ENCODE data around the genes TMEM50B and KCNE1.

DNA sequence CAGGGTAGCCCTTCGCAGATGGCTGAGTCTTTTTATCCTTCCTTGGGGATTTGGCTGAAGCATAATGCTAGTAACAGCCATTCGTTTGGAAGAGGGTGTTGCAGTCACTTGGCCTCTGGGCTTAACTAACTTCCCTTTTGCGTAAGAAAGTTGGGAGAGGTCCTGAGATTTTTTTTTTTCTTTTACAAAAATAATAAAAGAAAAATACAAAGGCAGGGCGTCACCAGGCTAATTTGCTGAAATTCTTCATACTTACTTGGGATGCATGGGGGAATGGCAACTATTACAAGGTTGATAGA, 1.8 kb downstream of the IFNAR1 start:
- RRBS, result no CpG with 5 or more reads among the region's 4 CpGs

GRCh38 chr21:33360851-33361288, 36.1 kb downstream of the IFNAR1 start:
- RRBS, result no CpG with 5 or more reads among the region's 9 CpGs

DNA sequence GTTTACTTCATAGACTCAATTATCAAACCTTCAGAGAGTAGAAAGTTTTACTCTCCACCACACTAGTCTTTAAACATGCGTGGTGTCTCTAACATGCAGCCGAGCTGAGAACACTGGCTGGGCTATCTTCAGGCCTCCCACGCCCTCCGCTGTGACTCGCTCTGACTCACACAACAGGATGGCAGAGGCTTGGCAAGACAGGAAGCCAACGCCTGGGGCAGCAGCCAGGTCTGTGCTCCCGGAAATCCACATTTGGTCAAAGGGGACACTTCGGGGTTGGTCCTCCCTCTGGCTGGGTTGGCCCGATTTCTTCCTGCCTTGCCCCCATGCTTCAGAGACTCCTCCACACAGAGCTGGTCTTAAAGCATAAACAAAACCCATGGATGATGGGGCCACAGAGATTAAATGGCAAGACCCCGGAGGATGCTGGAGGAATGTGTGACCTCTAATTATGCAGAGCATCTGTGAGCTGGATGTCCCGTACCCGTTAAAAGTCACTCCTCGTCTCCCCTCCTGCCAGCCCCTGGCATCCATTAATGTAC, 22.6 kb upstream of the IFNGR2 start:
- RRBS, result no CpG with 5 or more reads among the region's 13 CpGs

- RRBS, result no CpG with 5 or more reads among the region's 10 CpGs
Measured at GRCh38 chr21:33414388-33414853, 11.2 kb downstream of the IFNGR2 start.

- RRBS, result no CpG with 5 or more reads among the region's 8 CpGs
Measured at GRCh38 chr21:33424393-33424775, 21.2 kb downstream of the IFNGR2 start.

DNA sequence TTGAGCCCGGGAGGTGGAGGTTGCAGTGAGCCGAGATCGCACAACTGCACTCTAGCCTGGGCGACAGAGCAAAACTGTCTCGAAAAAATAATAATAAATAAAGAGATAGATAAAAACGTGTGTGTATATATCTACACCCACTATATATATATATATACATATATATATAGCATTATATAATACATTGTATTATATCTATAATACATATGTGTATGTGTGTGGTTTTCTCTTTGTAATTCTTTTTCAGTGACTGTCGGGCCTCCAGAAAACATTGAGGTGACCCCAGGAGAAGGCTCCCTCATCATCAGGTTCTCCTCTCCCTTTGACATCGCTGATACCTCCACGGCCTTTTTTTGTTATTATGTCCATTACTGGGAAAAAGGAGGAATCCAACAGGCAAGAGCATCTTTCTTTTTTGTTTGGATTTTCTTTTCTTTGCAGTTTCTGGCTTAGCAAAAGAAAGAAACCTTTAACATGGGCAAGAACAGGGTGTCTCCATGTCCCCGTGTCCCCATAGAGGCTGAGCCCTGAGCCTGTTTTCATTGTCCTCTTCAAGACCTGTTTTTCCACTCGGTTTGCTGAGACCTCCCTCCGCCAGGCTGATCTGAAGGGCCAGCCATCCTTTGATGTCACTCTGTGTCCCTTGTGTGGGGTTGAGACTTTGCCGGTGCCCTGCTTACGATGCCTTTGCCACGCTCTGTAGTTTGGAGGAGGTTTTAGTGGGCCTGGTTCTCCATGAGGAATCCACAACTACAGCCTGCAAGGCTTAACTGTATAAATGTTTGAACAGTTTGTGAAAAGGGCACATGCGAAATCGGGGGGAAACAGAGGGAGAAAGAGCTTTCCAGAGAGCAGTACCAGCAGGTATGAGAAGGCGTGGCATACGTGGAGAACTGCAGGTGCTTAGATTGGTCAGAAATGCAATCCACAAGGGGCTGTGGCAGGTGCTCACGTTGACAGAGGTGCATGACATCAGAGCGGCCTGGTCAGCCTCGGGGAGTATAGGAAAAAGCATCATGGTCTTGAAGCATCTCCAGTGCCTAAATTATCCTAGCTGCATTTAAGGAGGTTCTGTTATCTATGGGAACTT, 23.8 kb downstream of the IFNGR2 start:
- RRBS, result no CpG with 5 or more reads among the region's 22 CpGs

GRCh38 chr21:33431961-33432581, 28.9 kb downstream of the IFNGR2 start:
- RRBS, result no CpG with 5 or more reads among the region's 4 CpGs

GRCh38 chr21:33478954-33480036, at the start of gene TMEM50B:
TMEM50B (minus strand) TSS chr21:33479974.
- RRBS, result 3% methylated on average over 35 of the region's 111 CpGs

DNA sequence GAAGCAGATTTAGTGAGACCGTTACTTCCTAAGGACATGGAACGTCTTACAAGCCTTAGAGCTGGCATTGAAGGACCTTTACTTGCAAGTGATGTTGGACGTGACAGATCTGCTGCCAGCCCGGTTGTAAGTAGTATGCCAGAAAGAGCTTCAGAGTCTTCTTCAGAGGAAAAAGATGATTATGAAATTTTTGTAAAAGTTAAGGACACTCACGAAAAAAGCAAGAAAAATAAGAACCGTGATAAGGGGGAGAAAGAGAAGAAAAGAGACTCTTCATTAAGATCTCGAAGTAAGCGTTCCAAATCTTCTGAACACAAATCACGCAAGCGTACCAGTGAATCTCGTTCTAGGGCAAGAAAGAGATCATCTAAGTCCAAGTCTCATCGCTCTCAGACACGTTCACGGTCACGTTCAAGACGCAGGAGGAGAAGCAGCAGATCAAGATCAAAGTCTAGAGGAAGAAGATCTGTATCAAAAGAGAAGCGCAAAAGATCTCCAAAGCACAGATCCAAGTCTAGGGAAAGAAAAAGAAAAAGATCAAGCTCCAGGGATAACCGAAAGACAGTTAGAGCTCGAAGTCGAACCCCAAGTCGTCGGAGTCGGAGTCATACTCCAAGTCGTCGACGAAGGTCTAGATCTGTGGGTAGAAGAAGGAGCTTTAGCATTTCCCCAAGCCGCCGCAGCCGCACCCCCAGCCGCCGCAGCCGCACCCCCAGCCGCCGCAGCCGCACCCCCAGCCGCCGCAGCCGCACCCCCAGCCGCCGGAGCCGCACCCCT, 11.8 kb downstream of the SON start:
- RRBS, result 98% methylated on average over 2 of the region's 41 CpGs

GRCh38 chr21:33767517-33768036, 125.3 kb downstream of the ITSN1 start:
- RRBS, result no CpG with 5 or more reads among the region's 3 CpGs

DNA sequence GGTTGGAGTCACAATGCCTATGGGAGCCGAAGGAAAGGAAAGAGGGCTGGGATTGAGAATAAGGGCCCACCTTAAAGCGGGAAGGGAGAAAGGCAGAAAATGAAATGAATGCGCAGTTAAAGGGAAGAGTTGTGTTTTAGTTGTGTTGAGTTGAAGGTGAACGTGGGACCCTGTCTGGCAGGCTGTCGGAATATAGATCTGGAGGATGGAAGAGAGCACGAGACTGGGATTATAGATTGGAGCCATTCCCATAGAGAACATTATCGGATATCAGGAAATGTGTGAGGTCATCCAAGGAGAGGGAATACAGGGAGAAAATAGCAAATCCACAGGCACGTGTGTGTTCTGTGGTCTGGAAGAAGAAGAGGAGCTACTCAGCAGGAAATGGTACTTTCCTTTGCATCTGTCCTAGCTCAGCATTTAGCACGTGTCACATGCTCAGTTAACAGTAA, 100.7 kb downstream of the ATP5PO start:
- RRBS, result no CpG with 5 or more reads among the region's 9 CpGs

GRCh38 chr21:33914132-33914688, 1.4 kb downstream of the ATP5PO start:
- RRBS, result no CpG with 5 or more reads among the region's 5 CpGs

- RRBS, result no CpG with 5 or more reads among the region's 5 CpGs
Measured at GRCh38 chr21:33951602-33952272, 36.1 kb upstream of the ATP5PO start.

GRCh38 chr21:33969500-33970125, 54.0 kb upstream of the ATP5PO start:
- RRBS, result no CpG with 5 or more reads among the region's 4 CpGs

DNA sequence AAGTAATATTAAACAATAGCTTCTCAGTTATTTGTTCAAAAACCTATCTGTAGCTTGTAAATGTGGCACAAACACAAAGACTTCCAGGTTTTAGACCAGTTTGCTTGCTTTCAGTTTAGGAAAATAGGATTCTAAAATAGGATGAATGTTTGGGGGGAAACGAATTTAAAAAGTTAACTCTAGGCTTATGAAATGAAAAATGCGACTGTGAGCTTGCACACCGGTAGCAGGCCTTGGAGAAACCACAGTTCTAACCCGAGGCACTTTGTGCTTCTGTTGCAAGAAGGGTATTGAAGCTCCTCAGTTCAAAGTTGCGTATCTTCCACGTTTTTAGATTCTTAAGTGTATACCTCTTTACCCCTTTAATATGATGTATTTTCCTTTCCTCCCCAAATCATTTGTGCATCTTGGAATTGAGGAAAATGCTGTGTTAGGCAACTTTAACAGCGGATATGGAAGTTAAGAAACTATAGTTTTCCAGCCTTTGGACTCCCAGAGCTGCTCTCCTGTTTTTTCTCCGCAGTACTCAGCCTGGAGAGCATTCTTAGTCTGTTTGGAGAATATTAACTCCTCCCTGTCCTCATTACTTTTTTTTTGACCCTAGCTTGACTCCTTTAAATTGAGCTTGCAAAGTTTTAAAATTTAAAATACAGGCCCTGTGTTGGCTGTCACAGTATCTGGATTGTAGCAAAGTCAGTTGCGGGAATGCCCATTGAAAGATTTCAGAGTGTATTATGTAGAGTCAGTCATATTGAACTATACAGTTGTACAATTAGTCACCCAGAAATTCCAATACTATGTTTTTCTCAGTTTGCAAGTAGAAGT, 2.5 kb downstream of the MRPS6 start:
- RRBS, result no CpG with 5 or more reads among the region's 9 CpGs

DNA sequence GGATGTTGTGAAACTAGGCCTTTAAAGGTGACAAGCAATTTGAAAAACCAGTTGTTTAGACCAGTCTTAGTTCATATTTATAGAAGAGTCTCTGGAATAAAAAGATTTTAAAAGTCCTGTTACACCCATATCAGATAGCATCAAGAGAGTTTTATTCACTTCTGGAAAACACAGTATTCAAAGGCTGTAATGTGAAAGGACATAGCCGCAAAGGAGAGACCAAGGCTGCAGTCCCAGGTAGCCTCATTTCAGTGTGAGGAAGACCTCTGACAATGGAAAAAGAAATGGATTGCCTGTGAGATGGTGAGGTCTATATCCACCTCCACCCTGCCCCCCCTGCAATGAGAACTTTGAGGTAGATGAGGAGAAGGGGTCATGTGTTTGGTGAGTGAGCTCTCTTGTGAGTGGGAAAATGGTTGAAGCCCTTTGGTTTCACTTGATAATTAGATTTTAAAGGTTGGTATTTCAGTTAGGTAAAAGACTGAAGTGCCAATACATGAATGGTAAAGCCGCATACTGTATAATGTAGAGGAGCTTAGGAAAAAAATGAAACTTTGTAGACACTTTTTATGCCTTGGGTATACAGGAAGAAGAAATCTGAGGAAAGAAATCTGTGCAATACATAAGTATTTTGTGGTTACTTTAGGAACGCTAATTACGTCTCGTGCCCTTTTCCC, 3.5 kb downstream of the MRPS6 start:
- RRBS, result no CpG with 5 or more reads among the region's 5 CpGs

DNA sequence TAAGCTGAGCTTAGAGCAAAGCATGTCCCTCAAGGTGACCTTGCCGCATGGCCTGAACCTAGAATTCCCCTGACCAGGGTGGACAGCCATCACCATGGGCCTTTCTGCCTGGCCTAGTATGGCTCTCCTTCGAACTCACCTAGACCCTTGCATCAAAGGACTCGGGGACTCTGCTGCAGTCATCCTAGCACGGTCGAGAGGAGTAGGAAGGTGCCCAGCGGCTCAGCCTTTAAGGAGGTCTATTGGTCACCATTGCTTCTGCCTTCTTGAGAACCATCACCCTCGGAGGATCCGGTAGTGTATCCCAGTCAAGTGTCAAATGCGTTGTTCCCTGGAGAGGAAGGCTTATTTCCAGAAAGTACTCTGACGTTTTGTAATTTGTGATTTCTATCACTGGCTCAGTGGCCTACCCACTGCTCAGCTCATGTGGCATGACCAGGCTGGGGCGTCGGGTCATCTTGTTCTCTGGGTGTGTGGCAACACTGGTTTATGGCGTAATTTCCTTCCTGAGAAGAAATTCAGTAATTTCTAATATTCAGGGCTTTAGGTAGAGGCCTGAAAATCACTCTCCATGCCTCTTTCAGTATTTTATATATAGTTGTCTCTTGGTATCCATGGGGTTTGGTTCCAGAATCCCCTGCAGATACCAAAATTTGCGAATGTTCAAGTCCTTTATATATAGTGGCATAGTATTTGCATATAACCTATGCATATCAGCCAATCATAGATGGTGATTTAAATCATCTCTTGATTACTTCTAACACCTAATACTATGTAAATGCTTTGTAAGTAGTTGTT, at the start of gene KCNE1:
Gene KCNE1 (minus strand): TSS at position 323 of the 798 bp plus-strand sequence.
- RRBS, result no CpG with 5 or more reads among the region's 14 CpGs

DNA sequence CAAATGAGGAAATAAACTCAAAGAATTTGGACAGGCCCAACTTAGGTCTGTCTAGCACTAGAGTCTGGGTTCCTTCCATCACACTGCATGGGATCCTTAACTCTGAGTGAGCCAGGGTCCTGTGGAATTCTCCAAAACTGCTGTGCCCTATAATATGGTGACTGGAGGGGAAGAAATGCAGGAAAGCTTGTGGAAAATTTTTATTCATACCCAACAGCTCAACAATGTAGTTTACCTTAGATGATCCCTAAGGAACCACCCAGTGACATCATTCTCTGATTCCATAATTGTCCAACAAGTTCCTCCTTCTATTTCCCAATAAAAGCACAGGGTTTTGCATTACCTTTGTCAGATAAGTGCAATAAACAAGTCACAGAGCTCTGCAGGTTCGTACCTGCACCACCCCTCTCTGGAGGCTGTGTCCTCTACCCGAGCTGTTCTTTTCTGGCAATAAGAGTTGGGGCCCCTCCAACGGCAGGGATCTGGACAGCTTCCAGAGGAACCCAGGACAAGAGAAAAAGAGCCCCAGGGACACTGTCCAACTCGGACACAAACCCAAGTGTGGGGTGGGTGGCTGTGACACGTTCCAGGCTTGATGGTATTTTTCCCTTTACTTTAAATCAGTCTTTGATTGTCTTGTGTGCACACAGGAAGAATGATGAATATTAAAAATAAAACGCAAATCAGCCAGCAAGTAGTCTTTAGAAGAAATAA, 38.9 kb downstream of the RCAN1 start:
- RRBS, result no CpG with 5 or more reads among the region's 6 CpGs

GRCh38 chr21:34790893-34791728, 122.3 kb downstream of the CLIC6 start:
- RRBS, result no CpG with 5 or more reads among the region's 7 CpGs

GRCh38 chr21:34792073-34792676, 123.4 kb downstream of the CLIC6 start:
- RRBS, result 91% methylated on average over 24 of the region's 69 CpGs